ENCODE data around the gene TRAP1.

GRCh38 chr16:3062745-3063021 is 2.8 kb upstream of the IL32 start:
- PRO-cap, result no peak

DNA sequence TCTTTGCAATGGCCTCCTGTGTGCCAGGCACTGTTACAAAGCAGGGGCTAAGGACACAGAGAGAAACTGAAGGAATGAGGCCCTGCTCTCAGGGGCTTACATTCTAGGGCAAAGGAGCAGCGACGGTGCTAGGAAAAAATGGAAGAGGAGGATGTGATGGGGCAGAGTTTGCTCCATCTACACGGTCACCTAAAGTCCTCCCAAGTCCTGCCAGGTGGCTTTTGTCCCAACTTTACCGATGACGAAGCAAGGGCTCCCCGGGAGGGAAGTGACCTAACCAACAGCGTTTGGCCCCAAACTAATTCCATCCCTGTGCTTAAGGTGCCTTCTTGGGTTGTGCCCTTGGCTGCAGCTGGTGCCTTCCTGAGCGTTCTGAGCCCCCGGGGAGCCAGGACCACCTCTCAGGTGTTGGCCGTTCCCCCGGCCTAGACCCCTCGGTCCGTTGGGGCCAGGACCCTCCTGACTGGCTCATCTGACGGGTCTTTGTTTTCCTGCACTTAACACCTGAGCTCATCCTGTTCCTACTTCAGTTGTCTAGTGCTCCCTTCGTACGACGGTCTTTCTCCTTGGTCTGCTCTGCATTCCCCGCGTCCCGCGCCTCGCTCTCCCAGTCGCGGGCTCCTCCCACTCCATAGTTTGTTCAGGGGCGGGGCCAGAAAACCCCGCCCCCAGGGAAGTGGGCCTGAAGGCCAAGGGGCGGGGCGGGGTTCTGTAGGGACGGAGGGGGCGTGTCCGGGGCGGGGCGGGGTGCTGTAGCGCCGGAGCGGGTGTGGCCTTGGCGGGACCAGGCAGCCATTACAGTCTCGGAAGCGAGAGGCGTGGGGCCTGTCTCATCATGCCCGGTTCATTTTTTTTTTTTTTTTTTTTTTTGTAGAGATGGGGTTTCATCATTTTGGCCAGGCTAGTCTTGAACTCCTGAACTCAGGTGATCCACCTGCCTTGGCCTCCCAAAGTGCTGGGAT is 782 bp upstream of the ZSCAN10 start:
- PRO-cap, result bidirectional peak, plus-strand start at position 800 of the sequence, minus-strand start at position 578 of the sequence

- PRO-cap, result no peak
These were observed 9.2 kb upstream of the ZNF213 start for GRCh38 chr16:3125430-3126321.

GRCh38 chr16:3170511-3171202 is 35.8 kb downstream of the ZNF213 start:
- PRO-cap, result no peak

DNA sequence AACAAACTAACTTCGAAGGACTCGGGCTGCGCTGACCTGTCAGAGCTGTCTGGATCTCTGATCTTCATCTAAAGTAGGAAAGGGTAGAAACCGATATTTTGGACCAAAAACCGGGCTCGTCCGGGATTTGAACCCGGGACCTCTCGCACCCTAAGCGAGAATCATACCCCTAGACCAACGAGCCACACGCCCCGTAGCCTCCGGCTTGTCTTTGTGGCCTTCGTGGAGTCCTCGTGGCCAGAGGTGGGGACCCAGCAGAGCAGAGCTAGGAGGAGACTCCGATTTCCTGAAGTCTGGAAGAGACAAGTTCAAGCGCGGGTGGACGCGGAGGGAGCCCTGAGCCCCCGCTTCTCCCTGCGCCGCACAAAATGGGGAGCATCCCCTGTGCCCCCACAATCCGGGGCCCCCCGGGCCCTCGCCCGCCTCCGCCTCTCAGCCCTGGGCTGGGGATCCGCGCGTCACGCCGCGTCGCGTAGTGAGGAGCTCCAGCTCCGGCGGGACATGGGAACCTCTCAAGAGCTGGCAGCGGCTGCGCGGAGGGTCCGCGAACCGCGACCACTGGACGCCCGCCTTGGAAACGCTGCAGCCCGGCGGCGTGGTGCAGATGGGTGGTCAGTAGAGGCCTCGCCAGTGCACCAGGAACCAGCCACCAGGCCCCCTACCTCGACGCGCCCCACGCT is 47.8 kb downstream of the ZNF213 start:
- PRO-cap, result no peak

DNA sequence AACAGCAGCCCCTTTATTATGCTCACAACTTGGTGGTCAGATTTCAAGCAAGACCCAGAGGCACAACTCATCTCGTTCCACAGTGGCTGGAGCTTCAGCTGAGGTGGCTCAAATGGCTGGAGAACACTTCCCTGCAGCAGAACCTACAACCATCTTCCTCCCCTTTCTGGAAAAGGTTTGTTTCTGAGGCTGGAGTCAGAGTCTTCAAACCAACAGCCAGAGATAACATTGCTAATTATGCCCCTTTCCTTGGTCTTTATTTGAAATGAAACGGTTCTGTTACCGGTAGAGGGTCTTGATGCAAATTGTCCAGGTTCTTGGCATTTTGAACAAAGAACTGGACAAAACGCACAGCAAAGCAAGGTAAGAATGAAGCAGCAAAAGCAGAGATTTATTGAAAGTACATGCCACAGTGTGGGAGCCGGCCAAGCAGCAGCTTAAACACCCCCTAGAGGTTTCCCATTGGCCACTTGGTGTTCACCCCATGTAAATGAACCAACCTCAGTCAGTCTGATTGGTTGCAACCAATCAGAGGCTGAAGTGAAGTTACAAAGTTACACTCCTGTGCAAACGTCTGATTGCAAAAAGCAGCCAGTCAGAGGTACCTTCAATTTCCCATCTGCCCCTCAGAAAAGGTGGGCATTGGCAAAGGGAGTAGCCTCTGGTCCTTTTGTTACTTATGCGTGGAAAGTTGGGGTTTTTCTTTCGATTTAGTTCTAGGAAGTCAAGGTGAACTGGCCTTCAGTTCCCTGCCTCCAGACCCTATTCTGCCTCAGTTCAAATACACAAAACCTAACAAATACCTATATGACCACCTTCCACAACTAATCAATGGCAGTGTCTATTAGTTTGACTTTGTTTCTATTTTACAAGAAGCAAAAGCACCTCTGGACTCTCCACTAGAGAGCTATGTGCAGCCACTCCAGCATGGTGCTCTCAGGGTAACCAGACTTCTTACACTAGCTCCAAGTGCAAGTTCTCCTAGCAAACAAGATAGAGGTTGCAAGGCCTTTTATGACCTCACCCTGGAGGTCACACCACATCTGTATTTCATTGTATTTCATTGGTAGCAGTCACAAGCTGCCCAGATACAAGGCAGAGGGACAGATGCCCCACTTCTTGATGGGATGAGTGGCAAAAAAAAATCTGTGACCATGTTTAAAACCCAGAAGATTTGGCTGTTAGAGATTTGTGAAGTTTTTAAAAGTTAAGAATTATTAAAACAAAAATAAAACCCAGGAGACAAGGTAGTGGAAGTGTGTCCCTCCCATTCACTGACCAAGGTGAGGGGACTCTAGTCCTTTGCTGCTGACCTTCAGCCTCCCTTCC is 8.6 kb upstream of the ZNF263 start:
- PRO-cap, result no peak

DNA sequence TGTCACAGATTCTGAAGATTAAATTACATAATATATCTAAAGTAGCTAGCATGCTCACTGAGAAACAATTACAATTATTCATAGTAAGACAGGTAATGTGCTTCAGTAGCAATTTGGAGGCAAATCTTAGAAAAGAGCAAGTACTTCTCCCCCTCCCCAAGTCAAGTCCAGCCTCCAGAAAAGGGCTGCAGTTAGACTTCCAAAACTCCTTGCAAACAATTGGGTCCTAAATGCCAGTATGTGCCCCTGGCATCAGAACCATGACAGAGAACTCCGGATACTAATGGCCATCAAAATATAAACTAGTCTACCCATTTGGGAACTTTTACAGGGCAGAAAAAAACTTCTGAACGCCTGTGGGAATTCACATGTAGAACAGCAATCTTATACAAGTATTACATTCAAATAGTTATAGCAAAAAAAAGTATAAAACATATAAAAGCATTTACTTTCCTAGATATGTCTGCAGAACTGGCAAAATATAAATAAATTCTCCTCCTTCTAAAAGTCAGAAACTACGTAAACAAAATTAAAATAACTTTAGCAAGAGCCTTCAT is 7.7 kb downstream of the ZNF597 start:
- PRO-cap, result no peak

GRCh38 chr16:3443944-3444591 is 588 bp downstream of the NAA60 start:
- PRO-cap, result no peak

DNA sequence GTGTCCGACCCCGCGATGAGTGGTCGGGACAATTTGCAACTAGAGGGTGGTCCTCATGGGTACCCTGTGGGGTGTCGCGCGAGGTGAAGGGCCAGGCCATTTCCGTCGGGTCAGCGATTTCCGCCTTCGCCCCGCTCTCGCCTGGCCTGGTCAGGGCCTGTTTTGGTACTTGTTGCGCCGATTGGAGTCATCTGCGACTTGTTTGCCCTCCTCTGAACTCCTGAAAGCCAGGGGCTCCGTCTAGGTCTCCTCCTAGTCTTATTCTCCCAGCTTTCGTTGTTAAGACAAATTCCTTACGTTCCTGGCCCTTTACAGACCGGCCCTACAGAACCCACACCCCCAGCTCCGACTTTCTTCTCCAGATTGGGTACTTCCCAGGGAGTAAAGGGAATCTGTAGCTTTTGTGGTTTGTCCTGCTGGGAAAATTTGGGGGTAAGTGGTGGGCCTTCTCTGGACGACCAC is 15.0 kb downstream of the NAA60 start:
- PRO-cap, result no peak

- PRO-cap, result no peak
These were observed 8.0 kb downstream of the C16orf90 start for GRCh38 chr16:3487008-3487888.

GRCh38 chr16:3541997-3542745 is 35.0 kb downstream of the NLRC3 start:
- PRO-cap, result no peak

DNA sequence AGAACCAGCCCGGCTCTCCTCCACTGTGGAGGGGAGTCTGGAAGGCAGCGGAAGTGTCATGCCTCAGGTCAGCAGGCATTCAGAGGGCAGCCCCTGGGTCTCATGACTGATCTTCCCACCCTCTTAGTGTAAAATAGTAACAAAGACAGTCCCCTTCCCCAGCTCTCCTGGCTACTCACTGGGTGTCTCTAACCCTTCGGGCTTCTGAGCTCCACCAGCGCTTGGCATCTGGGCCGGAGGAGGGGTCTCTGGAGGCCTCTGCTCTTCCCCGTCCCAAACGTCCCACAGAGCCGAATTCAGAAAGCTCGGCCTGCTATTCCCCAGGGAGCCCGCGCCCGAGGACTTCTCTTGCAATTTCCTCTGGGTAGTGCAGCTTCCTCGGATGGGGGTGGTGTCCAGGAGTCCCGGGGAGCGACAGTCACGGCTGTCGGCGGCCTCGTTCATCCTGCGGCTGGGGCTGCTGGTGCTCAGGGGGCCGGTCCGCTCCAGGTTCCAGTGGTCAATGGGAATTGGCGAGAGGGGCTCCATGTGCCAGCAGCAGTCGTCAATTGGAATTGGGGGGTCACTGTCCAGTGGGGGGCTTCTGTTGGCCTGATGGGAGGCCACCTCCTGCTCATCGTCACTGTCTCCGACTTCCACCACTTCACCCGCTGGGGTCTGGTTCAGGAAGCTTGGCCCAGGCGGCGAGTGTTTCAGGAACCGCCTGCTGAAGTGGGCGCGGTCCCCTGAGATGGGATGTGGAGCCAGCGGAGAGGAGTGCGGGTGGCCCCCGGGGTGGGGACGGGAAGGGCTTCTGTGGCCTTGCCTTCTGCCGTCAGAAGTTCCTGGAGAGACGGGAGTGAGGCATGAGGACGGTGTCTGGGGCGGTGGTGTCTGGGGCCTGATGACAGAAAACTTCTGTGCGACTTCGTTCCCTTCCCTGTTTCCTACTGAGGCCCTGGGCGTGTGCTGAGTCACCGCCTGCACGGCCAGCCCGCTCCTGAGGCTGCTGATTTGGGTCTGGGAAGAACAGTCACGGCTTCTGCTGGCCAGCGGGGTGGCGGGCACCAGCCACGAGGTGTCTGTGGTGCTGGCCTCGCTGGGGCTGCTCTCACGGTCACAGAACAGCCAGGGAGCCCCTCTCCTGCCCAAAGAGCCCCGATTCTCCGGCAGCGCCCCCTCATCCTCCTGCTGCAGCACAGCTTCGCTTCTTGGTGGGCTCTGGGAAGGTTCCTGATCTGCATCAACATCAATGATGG is 12.0 kb upstream of the NLRC3 start:
- PRO-cap, result no peak

DNA sequence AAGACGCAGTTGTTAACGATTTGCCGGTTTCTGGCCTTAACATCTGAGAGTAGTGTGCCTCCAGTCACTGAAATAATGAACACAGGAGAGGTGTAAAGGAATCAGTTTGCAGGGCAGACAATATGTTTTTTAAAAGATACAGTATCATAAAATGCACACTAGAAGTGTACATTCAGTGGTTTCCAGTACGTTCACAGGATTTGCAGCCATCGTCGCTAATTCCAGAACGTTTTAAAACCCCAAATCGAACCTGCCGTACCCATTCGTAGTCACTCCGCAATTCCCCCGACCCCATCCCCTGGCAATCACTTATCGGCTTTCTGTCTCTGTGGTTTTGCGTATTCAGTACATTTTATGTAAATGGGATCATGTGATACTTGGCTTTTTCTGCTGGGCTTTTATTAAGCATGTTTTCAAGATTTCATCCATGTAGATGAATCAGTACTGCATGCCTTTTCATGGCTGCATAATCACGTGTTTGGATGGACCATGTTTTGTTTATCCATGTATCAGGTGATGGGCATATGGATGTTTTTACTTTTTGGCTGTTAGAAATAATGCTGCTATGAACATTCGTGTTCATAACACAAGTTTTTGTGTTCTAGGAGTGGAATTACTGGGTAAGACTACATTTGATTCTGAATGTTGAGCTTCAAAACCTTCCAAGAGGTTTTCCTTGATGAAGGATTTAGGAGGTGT is 1.6 kb upstream of the SLX4 start:
- PRO-cap, result unidirectional peak, minus-strand start at position 285 of the sequence

GRCh38 chr16:3622009-3622356 is 10.6 kb upstream of the SLX4 start:
- PRO-cap, result no peak

- PRO-cap, result bidirectional peak, plus-strand start at chr16:3717630, minus-strand start at chr16:3717519
These were observed at the start of gene TRAP1 for GRCh38 chr16:3716609-3717762. TSS of gene TRAP1 (minus strand) at chr16:3717524.

- PRO-cap, result no peak
These were observed 51.8 kb upstream of the TRAP1 start for GRCh38 chr16:3769089-3769590.

DNA sequence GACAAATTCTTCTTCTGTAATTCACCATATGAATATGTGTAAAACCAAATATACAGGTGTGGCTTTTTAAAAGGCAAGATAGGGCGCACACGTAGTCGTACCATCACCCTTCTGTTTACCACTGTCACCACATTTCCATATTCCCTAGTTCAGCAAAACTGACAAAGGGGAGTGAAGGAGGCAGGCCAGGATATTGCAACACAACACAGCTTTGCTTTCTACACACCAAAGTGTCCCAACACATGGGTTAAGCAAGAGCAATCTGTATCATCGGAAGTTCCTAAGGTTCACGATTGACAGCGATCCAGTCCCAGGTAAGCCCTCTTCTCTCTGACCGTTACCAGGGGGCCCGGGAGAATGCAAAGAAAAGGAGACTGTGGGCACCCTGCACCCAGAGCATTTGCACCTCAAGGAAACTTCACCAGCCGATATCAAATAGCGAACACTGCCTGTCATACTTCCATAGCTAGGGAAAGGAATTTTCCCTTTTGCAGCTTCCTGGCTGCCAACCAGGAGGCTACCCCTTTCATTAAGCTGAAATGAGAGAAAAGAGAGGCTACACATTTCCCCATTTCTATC is 23.1 kb downstream of the CREBBP start:
- PRO-cap, result no peak

- PRO-cap, result no peak
These were observed 21.6 kb downstream of the CREBBP start for GRCh38 chr16:3858719-3859463.

GRCh38 chr16:3881583-3881948 is 1.1 kb upstream of the CREBBP start:
- PRO-cap, result no peak

DNA sequence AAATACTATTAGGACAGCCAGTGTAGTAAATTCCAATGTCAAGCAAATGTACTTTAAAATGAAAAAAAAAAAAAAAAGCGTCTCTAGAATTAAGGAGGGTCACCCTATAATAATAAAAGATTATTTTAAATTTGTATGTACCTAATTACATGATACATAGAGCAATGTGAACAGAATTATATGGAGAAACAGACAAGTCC is 49.3 kb upstream of the CREBBP start:
- PRO-cap, result no peak

All from left colon (tissue), 1 donor.